ENCODE data around the genes RNF166 and APRT.

DNA sequence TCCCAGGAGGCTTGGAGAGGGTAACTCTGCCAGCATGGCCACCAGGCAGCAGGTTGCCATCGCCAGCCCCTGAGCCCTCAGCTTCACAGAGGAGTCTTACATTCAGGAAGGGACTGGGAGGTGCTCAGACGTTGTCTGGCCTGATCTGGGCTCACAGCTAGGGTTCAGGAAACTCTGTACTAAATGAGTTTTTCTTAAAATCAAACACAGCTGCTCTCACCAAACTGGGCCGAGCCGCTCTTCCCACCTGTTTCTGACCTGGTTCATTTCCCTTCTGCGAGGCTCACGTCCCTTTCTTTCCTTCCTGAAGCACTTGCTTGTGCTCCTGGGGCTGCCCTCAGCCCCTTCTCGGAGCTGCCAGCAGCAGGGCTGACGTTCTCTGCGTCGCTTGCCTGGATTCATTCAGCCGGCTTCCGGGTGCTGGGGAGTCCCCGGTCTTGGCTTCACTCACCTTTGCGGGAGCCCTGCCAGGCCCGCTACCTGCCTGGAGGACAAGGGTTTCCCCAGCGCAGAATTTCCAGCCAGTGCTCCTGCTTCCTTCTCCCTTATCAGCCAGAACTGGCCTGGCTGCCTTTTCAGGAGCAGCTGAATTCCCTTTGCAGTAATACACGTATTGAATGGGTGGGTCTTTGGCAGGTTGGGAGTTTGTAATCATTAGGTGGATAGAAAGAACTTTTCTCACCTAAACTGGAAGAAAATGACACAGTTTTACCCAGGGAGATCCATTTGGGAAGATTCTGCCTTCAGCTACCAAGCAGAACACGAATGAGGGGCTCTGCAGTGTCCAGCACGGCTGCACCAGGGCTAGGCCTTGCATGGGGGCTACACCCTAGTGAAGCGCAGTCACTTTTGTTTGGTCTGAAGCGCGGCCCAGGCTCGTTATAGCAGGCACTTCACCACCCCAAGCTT lies 22.1 kb upstream of the IL17C start:
- RRBS, result no CpG with 5 or more reads among the region's 23 CpGs

GRCh38 chr16:88640368-88641097 lies 2.2 kb downstream of the IL17C start:
- RRBS, result 39% methylated on average over 3 of the region's 20 CpGs

GRCh38 chr16:88662180-88662682 lies 660 bp downstream of the MVD start:
- RRBS, result 6% methylated on average over 7 of the region's 30 CpGs

DNA sequence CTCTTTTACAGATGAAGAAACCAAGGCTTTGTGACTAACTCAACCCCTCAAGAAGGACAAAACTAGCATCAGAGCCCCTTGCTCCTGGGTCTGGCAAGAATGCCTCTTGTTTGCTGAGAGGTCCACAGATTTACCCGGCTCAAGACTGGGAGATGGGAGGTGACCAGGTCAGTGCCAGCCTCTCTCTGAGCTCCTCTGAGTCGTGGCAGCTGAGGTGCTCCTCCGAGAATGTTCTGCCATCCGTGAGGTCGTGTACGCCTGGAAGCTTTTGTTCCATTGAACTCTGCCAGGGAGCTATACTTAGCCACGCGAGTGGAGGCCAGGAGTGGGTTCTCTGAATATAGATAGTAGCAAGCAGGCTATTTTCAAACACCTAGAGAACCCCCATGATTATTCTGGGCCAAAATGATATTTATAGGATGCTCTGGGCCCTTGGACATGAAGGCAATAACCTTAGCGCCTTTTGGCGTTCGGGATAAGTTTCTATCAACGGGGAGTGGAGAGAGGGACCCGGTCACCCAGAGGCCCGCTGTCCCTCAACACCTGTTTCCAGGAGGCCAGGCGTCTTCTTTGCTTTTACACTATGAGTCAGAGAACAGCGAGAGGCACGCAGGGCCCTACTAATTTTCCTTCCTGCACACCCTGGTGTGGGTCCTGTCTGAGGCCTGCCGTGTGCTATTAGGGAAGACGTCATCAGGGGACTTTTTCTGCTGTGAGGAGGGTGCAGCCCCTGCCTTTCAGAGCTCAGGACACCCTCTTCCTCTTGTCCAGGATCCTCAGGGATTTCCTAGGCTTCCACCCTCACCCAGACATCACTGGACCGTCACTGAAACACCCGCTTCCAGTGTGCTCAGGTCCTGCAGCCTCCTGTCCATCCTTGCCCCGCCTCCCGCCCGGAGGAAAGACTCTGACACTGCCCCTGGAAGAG lies 11.0 kb upstream of the MVD start:
- RRBS, result no CpG with 5 or more reads among the region's 24 CpGs

DNA sequence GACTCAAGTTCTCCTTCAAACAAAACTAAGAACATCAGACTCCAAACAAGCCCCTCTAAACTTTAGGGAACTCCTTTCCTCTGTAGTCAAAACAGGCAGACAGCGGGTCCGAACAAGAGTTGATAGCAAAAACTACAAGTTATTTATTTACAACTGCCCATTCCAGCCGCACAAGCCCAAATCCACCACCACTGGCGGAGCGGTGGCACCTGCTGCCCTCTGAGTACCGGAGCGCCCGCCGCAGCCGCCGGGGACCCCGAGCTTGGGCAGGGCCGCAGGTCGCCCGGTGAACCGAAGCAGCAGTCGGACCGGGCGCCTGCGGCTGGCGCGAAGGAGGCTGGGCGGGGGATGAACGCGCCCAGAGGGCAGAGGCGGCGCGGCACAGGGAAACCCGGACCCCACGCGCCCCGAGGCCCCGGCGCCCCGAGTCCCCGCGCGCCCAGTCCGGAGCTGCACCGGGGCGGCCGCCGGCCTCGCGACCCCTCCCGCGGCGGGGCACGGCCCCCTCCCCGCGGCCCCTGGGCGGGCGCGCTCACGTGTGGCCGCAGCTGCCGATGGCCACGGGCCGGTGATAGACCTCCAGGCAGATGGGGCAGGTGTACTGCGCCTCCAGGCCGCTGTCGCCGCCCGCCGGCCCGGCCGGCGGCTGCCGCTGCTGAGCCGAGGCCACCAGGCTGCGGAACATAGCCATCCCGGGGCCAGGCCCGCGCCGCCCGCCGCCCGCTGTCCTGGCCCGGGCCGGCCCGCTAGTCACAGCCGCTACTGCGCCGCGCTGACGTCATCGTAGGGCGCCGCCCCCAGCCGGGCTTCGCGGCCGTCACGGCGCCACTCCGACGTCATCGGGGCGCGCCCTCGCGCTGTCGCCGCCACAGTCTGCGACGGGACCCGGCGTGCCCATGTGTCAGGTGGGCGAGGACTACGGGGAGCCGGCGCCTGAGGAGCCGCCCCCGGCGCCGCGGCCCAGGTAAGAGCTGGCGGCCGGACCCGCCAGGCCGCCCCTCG lies at the start of gene RNF166:
RNF166 (minus strand) TSS at position 774 of the 1,002 bp plus-strand sequence.
- RRBS, result 2% methylated on average over 71 of the region's 122 CpGs

GRCh38 chr16:88718816-88719459 lies 12.6 kb downstream of the CTU2 start:
- RRBS, result no CpG with 5 or more reads among the region's 15 CpGs

- RRBS, result no CpG with 5 or more reads among the region's 7 CpGs
These were observed 14.4 kb downstream of the CTU2 start for GRCh38 chr16:88720690-88721079.

GRCh38 chr16:88760248-88761259 lies 24.5 kb downstream of the PIEZO1 start:
- RRBS, result 94% methylated on average over 3 of the region's 27 CpGs

DNA sequence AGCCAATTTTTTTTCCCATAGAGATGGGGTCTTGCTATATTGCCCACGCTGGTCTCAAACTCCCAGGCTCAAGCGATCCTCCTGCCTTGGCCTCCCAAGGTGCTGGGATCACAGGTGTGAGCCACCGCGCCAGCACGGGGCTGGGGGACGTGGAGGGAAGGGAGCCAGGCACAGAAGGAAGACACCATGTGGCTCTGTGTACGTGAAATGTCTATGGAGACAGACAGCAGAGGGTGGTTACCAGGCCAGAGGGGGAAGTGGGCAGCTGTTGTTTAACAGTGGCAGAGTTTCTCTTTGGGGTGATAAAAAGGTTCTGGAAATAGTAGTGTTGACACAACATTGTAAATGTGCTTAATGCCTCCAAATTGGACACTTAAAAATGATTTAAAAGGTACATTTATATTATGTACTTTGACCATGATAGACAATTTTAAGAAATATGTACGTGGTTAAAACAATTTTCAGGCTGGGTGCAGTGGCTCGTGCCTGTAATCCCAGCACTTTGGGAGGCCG lies 4.7 kb upstream of the PIEZO1 start:
- RRBS, result no CpG with 5 or more reads among the region's 10 CpGs

DNA sequence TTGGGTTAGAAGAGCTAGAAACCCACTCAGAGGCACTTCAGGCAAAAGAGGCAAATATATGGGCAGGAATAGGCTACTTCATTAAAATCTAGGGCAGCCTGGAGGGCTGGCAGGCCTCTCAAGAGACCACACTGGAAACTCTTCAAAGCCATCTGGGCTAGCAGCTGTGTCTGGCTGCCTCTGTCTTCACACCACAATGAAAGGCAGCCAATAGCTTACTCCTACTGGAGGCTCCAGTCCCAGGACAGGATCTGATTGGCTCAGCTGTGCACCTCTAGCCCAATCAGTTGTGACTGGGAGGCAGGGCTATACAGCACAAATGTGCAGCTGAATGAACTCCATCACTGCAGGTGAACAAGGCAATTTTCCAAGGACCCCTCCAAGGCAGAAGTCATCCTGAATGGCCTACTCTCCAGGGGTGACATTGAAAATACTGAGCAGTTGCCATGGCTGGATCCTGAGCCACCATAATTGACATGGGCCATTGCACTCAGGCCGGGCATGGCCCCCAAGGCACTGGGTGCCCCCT lies 4.5 kb upstream of the CDT1 start:
- RRBS, result no CpG with 5 or more reads among the region's 1 CpG

DNA sequence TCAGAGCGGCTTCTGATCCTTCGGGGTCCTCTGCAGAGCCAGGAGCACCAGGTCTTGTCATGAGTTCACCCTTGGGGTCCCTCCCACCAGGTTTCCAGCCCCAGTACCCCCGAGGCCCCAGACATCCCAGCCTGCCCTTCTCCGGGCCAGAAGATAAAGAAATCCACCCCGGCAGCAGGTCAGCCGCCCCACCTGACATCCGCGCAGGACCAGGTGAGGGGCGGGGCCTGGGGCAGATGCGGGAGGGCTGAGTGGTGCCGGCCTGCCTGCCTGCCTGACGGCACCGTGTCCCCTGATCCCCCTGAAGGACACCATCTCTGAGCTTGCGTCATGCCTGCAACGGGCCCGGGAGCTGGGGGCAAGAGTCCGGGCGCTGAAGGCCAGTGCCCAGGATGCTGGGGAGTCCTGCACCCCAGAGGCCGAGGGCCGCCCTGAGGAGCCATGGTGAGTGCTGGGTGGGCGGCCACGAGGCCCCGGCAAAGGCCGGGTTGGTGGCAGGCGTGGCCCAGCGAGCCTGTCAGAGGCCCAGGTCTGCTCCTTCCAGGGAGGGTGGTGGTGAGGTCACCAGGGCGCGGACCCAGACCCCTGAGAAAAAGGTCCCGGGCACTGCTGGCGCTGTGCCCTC lies 978 bp downstream of the CDT1 start:
- RRBS, result 6% methylated on average over 16 of the region's 30 CpGs

DNA sequence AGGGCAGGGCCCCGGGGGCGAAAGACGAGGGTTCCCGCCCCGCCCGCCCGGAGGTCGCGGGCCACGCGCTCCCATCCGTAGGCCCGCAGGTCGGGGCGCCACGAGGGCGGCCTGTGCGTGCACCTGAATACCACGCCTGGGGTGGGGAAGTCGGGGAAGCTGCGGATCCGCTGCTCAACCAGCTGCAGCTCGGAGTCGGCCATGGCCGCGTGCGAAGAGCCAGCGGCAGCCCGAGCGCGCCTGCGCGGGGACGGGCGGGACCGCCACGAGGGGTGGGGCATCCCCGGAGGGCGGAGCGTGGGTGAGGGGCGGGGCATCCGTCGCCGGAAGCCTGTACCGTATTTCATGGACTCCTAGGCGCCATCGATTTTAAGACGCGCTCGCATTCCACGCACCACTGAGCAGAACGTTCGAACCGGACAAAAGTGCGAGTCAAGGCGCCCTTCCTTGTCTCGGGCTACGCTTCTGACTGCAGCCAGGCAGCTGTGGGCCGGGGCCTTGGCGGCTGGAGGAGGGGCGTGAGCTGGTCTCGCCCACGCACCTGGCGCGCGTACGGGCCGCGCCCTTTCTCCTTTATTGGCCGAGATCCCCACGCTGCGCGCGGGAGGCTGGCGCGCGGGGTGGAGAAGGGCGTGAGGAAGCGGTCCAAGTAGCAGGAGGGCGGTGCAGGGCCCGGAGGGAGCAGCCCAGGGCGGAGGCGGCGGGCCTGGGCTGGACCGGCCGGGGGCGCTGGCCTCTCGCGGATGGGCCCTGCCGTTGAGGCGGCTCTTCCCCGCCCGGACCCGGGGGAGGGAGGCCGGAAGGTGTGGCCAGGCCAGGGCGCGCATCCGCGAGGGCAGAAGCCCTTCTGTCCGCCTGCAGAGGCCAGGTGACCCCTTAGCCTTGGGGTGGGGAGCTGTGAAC lies at the start of gene APRT:
APRT (minus strand) TSS at position 232 of the 903 bp plus-strand sequence.
- RRBS, result 2% methylated on average over 36 of the region's 100 CpGs

DNA sequence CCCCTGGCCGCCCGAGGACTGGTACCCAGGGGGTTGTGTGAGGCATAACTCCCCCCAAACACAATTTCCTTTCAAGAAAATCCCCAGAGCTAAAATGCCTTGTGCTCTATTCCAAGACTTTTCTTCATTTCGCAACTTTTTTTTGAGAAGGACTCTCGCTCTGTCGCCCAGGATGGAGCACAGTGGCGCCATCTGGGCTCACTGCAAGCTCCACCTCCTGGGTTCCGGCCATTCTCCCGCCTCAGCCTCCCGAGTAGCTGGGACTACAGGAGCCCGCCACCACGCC lies 815 bp upstream of the APRT start:
- RRBS, result no CpG with 5 or more reads among the region's 11 CpGs

- RRBS, result no CpG with 5 or more reads among the region's 45 CpGs
These were observed 688 bp downstream of the GALNS start for GRCh38 chr16:88855860-88856658.

GRCh38 chr16:88941713-88942410 lies 35.1 kb downstream of the CBFA2T3 start:
- RRBS, result 9% methylated on average over 11 of the region's 62 CpGs

GRCh38 chr16:88976108-88976806 lies 750 bp downstream of the CBFA2T3 start:
- RRBS, result 59% methylated on average over 13 of the region's 26 CpGs

DNA sequence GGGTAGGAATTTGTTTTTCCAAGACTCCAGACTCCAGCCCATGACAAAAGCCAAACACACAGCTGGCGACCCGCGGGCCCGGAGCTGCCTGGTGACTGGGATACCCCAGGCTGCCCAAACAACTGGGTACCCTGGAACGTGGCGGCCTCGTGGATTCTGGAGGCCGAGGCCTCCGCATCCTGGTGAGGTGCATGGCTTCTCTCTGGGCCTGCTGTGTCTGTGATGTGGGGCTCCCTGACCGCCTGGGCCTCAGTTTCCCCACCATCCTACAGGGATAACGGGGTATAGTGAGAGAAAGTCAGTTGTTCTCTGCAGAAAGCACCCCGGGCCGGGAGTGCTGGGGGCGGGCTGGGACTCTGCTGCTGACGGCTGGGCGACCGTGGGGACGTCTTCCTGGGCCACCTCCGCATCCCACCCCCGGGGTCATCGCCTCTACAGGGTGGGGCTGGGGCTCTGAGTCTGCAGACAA lies 15.1 kb upstream of the CBFA2T3 start:
- RRBS, result 47% methylated on average over 6 of the region's 21 CpGs

DNA sequence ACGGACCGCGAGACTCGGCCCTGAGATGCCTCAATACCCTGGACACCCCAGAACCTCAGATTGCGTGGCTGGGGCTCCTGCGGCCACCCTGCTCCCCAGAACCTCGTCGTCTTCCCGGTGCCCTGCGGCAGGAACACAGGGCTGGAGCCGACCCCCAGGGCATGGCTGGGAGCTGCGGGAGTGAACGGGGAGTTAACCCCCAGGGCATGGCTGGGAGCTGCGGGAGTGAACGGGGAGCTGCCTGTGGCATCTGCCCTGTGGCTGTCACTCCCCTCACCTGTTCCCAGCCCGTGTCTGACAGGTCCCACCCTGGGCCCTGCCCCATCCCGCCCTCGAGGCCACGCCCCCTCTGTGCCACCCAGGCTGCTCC lies 39.5 kb upstream of the ACSF3 start:
- RRBS, result no CpG with 5 or more reads among the region's 19 CpGs

DNA sequence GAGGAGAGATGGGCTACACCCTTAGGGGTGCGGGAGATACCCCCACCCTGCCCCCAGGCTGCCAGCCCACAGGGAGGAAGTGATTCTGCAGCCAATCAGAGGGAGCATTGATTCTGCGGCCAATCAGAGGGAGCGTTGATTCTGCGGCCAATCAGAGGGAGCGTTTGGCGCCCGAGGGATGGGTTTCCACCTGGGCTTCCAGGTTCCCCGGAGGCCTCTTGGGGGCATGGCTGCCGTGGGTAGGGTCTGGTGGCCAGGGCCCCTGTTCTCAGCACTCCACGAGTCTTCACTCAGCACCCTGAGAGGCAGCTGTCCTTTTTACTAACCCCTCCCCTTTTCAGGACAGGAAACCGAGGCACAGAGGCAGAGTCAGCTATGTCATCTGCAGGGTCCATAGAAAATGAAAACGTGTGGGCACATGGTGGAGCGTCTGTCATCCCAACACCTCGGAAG lies 28.1 kb upstream of the ACSF3 start:
- RRBS, result no CpG with 5 or more reads among the region's 14 CpGs

- RRBS, result 5% methylated on average over 23 of the region's 57 CpGs
These were observed 587 bp downstream of the ACSF3 start for GRCh38 chr16:89094025-89094852.